Thoracic aorta endothelial cell (primary cell): ENCODE measurements around a stretch of chr19.

GRCh38 chr19:3333465-3334095, 32.8 kb upstream of the NFIC start:
- CAGE, long polyA plus RNA = no peak

DNA sequence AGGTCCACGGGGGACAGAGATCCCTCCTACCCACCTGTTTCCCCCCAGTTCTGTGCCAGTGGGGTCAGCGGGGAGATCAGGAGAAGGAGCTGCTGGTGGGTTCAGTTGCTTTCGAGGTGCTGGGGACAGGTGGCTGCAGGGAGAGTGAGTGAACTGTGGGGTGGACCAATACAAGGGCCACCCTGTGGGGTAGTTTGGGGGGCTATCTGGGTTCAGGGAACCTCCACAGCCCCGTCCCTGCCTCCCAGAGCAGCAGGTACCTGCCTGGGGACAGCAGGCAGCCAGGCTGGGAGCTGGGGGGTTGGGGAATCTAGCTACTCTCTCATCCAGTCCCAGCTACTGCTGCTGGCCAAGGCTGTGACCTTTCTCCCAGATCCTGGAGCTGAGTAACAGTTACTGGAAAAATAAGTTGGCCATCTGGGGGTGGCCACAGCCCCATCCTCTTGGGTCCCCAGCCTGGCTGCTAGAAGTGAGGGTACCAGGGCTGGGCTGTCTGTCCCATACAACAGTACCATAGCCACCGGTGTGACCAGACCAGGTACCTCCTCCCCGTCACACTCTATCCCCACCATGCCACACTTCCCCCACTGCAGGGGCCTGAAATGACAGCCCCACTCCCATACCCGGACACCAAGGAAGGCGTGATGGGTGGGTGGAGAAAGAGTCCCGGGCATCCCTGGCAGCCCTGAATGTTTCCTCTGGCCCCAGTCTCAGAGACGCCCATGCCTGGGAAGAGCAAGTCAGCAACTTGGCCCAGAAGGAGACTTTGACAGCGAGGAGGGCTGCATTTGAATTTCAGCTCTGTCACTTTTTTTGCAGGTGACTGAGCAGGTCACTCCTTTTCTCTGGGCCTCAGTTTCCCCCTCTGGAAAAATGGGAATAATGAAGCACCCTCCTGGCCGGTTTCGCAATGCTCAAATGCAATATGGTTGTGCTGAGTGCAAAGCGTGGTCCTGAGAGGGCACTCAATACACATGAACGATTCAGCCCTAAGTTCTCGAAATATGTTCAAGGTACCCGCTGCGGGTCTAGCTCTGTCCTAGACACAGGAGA, 30.8 kb upstream of the NFIC start:
- CAGE, long polyA plus RNA = no peak

DNA sequence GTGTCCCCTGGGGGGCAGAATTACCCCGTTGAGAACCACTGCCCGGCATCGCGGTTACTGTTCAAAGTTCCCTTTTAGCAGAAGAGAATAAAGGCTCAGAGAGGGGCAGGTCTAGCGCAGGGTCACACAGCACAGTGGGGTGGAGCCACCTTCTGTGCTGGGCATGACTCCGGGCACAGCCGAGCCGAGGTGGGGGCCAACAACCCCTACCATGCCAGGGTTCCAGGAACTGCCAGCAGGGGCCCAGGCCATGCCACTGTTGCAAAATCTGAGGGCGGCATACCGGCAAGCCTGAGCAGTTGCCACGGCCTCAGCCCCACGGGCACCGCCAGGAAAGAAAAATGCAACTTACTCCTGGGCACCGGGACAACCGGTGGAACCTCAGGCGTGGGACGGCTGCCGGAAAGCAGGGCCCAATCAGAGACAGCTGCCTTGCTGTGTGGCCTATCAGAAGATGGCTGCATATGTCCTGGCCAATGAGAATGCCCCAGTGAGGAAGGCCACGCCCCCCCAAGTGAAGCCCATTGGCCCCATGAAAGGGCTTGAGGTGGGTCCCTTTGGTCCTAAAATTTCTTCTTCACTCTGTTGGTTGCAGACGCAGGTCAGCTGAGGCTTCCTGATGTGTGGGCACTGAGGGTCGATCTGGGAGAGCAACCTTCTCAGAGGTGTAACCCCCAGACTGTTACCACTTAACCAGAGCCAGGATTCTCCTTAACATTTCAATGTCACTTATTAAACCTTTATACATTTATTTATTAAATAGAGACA, 22.3 kb upstream of the NFIC start:
- CAGE, long polyA plus RNA = no peak

DNA sequence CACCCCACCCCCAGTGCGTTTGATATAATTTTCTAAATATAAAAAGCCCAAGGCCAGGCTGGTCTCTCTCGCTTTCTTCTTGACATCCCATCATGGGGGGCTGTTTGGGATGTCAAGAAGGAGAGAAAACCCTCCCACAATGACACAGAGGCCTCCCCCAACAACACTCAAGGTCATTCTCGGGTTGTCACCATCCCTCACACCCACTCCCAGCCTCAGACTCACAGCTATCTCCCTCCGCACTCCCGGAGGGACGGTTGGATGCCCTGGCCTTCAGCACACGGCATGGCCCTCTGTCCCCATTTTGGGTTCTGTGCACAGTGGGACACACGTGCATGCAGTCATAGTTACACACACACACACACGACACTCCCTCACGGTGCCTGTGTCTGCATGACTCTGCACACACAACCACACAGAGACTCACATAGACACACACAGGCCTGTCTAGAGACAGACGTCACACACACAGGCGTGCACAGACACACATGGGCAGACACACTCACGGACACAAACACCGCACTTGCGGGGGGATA, 4.8 kb upstream of the NFIC start:
- CAGE, long polyA plus RNA = no peak

GRCh38 chr19:3369088-3370113, 3.0 kb downstream of the NFIC start:
- CAGE, long polyA plus RNA = no peak

DNA sequence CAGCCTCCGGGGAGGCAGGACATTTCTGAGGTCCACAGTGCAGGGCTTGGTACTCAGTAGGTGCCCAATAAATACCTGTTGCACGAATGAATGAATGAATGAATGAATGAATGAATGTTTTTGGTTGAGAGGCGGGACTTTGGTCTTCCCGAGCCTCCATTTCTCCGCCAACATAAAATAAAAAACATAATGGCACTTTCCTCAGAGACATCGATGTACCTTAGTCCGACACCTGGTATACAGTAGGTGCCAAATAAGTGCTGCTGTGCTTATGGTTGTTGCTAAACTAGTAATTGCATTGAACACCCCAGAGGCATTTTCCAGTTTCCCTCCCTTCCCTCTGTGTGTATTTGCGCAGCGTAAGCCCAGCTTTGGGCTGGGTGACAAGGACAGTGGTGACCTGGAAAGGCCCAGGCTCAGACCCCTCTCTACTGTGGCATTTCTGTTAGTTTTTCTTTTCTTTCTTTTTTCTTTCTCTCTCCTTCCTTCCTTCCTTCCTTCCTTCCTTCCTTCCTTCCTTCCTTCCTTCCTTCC, 5.1 kb downstream of the NFIC start:
- CAGE, long polyA plus RNA = no peak

- CAGE, long polyA plus RNA = no peak
Observed at GRCh38 chr19:3387650-3388255, 21.4 kb downstream of the NFIC start.

GRCh38 chr19:3443785-3445043, 36.1 kb downstream of the SMIM24 start:
- CAGE, long polyA plus RNA = no peak

GRCh38 chr19:3452227-3453050, 27.9 kb downstream of the SMIM24 start:
- CAGE, long polyA plus RNA = no peak

- CAGE, long polyA plus RNA = no peak
Observed at GRCh38 chr19:3466664-3467538, 13.4 kb downstream of the SMIM24 start.

DNA sequence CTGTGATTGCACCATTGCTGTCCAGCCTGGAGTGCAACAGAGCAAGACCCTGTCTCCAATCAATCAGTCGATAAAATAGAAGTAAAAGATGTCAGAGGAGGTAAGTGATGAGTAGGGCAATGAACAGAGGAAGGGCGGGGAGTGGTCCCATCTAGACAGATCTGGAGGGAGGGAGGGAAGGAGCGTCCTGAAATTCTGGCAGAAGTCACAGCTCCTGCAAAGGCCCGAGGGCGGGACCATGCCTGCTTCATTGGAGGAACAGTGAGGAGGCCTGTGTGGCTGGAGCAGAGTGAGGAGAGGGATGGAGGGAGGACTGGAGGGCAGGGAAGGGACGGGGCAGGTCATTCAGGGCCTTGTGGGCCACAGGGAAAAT, 9.6 kb downstream of the SMIM24 start:
- CAGE, long polyA plus RNA = no peak

DNA sequence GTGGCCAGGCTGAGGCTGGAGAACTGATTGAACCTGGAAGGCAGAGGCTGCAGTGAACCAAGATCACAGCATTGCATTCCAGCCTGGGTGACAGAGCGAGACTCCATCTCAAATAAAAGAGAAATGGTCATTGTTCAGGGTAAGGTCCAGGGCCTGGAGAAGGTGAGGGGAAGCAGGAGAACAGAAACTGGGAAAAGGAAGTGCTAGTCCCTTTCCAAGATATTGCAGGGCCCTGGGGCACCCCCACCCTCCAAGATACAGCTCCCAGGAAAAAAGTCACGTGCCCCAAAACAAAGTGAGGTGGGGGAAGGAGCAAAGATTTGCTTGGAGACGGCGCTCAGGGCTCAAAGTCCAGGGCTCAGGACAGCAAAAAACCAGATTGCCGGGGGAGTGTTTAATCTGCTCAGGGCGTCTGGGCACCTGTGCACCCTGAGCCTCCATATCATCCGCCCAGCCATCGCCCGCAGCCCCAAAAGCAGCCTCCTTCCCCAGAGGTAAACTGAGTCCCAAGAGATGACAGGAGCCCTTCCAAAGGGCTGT, 6.4 kb downstream of the SMIM24 start:
- CAGE, long polyA plus RNA = no peak

DNA sequence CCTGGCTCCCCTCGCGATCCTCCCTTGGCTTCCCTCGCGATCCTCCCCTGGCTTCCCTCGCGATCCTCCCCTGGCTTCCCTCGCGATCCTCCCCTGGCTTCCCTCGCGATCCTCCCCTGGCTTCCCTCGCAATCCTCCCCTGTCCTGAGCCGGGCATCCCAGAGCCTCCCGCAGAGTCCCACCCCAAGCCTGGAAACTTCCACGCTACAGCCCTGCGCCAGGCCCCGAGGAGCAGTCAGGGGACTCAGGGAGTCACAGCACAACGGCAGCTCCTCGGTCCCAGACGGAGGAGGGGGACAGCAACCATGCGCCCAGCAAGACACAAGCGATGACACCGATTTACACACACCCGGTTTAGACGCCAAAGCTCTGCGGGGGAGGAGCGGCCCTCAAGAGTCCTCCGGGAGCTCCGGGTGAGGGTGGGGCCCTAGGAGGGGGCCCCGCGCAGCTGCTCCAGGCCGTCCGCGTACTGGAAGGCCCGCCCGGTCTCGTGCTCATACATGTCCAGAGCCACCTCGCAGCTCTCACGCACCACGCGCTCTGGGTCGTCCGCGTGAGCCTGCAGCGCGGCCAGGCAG, 7.9 kb upstream of the SMIM44 start:
- CAGE, long polyA plus RNA = no peak

- CAGE, long polyA plus RNA = no peak
Observed at GRCh38 chr19:3516608-3517460, 10.7 kb downstream of the FZR1 start.

DNA sequence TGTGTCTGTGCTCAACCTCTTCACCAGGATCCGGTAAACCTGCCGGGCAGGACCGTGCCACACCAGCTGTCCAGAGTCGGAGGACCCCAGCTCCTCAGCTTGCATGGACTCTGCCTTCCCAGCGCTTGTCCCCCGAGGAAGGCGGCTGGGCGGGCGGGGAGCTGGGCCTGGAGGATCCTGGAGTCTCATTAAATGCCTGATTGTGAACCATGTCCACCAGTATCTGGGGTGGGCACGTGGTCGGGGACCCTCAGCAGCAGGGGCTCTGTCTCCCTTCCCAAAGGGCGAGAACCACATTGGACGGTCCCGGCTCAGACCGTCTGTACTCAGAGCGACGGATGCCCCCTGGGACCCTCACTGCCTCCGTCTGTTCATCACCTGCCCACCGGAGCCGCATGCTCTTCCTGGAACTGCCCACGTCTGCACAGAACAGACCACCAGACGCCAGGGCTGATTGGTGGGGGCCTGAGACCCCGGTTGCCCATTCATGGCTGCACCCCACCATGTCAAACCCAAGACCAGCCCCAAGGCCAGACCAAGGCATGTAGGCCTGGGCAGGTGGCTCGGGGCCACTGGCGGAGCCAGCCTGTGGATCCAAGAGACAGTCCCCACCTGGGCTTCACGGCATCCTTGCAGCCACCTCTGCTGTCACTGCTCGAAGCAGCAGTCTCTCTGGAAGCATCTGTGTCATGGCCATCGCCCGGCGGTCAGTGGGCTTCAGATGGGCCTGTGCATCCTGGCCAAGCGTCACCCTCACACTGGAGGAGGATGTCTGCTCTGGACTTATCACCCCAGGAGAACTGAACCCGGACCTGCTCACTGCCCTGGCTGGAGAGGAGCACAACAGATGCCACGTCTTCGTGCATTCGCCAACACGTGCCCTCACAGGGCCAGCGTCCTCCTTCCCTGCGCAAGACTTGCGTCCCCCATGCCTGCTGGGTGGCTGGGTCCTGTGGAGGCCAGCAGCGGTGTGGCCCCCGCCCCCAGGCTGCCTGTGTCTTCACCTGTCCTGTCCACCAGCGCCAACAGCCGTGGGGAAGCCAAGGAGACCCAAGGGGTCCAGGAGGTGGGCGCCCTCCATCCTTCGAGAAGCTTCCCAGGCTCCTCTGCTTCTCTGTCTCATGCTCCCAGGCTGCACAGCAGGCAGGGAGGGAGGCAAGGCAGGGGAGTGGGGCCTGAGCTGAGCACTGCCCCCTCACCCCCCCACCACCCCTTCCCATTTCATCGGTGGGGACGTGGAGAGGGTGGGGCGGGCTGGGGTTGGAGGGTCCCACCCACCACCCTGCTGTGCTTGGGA, 3.7 kb upstream of the TEKTIP1 start:
- CAGE, long polyA plus RNA = no peak

DNA sequence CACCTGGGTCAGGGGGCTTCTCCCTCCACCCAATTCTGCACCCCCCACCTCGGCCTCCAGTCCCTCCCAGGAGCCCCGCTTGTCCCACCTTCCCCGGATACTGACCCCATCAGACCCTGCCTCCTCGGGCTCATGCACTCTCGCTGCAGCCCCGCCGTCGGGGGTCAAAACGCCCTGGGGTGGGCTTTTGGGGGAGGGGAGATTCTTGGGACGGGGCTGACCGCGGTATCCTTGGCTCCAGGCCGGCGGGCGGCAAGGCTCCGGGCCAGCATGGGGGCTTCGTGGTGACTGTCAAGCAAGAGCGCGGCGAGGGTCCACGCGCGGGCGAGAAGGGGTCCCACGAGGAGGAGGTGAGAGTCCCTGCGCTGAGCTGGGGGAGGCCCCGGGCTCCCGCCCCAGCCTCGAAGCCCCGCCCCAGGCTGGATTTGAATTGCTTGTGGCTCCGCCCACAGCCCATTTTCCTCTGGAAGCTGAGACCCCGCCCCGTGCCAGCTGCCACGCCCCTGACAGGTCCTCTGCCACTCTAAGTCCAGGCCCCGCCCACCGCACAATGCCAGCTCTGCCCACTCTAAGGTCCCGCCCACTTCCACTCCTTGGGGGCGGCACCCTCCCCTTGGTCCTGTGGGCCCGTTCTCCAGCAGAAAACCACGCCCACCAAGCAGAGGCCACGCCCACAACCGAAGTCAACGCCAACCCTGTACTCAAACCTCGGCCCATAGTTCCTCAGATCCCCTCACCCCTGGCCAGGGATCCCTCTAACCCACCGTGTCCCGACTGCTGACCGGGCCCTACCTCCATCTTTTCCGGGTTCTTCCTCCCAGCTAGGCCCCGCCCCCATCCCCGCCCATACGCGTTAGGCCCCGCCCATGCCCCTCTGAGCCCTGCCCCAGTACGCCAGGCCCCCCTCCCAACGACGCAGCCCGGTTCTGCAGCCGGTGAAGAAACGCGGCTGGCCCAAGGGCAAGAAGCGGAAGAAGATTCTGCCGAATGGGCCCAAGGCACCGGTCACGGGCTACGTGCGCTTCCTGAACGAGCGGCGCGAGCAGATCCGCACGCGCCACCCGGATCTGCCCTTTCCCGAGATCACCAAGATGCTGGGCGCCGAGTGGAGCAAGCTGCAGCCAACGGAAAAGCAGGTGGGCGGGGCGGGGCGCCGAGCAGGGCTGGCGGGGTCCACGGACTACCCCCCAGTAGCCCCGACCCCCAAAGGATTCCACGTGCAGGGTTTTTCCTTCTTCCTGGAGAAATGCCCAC, 1.1 kb downstream of the HMG20B start:
- CAGE, long polyA plus RNA = no peak

DNA sequence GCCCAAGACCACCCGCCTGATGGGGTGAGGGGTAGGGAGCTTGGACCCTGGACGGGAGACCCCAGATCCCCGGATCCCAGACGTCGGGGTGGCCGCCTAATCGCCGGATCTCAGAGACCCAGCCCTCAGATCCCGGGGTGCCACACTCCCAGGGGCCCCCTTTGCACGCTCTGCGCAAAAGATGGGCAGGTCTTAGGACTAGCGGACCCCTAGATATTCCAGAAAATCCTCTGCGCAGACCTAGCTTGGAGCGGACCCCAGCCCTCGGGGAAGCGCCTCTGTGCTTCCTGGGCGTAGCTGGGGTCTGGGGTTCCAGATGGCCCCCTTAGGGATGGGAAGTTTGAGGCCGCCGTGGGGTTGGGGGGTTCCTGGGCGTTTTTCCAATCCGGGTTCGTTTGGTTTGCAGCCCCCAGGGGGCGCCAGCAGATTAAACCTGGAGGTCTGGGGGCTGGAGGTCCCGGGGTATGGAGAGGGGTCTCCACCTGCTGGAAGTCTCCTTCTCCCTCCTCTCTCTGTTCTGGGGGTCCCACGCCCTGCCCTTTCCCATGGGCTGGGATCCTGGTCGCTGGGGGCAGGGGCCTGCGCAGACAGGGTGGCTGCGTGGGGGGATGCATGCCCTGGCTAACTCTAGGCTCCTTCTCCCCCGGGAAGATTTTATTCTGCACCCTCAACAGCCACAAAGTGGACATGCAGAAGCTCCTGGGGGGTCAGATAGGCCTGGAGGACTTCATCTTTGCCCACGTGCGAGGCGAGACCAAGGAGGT, 748 bp downstream of the GIPC3 start:
- CAGE, long polyA plus RNA = no peak

GRCh38 chr19:3607356-3608084, 845 bp upstream of the TBXA2R start:
- CAGE, long polyA plus RNA = no peak

DNA sequence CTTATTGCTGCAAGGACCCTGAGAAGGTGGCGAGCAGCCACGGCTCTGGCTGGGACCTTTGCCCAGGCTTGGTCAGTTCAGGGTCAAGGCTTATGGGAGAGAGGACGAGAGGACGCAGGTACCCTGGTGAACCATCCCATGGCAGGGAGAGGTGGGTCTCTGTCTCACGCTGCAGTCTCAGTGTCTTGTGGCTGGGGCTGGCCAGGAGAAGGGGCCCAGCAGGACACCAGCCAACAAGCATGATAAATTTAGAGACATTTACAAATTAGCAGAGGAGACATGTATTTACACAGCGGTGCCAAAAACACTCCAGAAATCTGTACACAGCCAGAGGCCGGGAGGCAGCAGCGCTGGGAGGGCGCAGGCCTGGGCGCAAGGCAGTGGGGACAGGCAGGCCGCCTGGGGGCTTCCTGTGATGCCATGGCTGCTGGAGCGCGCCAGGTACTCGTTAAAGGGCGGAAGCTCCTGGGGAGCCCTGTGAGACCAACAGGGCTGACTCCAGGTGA, 7.0 kb upstream of the TBXA2R start:
- CAGE, long polyA plus RNA = no peak

GRCh38 chr19:3617351-3617898, 9.2 kb downstream of the CACTIN start:
- CAGE, long polyA plus RNA = no peak